Peyer's patch (tissue), 4 donors: Measurements from ENCODE around the genes CCDC3 and BEND7.

DNA sequence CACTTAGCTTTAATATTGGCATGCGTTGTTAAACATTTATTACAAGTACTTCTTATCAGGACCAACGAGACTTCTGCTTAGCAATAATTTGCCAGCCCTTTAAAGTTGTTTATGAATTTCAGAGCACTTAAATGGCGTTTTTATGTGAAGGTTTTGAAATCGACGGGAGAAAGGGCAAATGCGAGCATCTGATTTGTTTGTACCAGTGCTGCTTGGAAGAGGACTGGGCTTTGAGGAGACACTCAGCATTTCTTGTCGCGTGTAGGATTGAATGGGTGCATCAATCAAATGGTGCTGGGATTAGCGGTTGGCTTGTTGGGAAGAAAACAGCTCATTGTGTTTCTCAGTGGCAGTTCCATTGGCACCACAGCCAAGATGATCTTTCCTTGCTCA lies 56.4 kb downstream of the CAMK1D start:
- PRO-cap, result no peak
- RAMPAGE, long total RNA, 4 experiments, result no peak in any of the 4 experiments

DNA sequence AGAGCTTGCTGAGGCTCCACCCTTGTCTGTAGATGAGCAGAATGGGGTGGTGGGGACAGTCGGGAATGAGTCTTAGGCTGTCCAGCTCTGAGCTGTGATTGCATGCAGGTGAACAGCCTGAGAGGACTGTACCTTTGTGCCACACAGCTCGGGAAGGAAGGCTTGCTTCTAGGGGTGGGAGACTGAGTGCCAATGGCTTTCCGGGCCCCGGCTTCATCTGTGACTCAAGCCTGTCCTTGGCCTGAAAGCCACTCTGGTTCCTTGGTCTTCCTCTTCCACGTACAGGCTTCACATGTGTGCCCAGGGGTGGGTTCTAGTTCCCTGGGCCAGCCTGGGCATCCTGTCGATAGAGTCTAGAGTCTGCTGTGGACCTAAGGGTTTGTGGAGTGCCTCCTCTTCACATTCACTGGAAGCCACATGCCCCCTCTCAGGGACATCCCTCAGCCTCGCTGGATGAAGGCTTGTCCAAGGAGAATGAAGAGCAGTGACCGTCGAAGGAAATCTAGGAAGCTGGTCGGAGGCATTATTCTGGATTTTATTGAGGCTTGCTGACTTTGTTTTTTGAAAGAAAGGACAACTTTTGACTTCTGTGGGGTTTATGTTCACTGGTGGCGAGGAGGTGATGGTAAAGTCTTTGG lies 86.7 kb downstream of the CAMK1D start:
- PRO-cap, result no peak
- RAMPAGE, long total RNA, 4 experiments, result start-site peak on the plus strand in 1 of 4 experiments, centred at position 351 of the sequence, 6 reads per replicate

GRCh38 chr10:12457779-12458391 lies 108.5 kb downstream of the CAMK1D start:
- PRO-cap, result no peak
- RAMPAGE, long total RNA, 4 experiments, result no peak in any of the 4 experiments

DNA sequence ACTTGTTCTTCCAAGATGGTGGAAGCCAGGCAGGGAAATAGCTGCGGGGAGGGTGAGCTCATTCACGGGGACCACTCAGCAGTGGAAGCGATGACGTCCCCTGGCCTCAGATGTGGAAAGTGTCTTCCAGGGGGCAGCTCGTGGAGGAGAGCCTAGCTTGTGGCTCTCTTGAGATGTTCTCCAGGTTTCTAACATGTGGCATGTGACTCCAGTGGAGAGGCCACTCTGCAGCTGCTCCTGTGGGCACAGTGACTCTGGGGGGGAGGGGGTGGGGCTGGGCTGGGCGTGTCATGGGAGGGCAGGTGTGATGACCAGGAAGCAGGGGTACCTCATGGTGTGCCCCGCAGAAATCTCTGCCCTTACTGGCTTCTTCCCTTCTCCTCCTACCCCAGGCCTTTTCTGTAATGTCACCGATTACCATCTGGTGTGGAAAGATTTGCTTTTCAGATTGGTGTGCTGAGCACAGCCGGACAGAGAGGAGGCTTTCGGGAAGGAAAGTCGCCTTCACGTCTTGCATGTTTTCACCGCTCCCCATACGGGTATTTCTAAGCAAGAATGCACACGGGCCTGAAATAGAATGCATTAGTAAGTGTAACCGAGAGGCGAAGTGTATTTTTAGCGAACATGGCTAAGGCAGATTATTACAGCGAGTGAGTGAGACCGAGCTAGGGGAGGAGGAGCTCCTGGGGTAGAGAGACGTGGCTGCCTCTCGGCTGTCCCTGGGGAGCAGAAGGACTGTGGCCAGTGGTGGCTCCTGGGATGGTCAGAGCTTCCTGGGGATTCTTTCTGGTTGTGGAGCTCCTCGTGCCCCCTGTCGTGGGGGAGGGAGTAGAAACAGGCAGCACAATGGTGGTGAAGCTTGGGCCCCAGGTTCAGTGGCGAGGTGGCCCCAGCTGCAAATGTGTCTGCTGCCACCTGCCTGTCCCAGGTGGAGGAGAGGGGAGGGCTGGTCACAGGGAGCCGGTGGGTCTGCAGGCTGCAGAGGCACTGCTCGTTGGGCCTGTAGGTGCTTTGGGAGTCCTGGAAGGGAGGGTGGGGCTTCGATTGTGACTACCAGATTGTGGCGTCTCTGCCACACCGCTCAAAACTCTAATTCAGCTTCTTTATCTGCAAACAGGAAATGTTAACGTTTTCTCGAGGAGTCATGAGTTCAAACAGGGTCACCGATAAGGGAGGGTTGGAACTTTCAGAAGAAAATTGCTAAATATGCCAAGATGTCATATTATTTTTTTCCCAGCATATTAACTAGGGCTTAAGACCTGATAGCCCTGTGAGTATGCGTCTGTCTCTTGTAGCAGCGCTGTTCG lies 135.7 kb downstream of the CAMK1D start:
- PRO-cap, result no peak
- RAMPAGE, long total RNA, 4 experiments, result start-site peak on the plus strand in 1 of 4 experiments, centred at position 408 of the sequence, 6 reads per replicate

- PRO-cap, result no peak
- RAMPAGE, long total RNA, 4 experiments, result no peak in any of the 4 experiments
Observed at GRCh38 chr10:12529689-12530596, 180.6 kb downstream of the CAMK1D start.

DNA sequence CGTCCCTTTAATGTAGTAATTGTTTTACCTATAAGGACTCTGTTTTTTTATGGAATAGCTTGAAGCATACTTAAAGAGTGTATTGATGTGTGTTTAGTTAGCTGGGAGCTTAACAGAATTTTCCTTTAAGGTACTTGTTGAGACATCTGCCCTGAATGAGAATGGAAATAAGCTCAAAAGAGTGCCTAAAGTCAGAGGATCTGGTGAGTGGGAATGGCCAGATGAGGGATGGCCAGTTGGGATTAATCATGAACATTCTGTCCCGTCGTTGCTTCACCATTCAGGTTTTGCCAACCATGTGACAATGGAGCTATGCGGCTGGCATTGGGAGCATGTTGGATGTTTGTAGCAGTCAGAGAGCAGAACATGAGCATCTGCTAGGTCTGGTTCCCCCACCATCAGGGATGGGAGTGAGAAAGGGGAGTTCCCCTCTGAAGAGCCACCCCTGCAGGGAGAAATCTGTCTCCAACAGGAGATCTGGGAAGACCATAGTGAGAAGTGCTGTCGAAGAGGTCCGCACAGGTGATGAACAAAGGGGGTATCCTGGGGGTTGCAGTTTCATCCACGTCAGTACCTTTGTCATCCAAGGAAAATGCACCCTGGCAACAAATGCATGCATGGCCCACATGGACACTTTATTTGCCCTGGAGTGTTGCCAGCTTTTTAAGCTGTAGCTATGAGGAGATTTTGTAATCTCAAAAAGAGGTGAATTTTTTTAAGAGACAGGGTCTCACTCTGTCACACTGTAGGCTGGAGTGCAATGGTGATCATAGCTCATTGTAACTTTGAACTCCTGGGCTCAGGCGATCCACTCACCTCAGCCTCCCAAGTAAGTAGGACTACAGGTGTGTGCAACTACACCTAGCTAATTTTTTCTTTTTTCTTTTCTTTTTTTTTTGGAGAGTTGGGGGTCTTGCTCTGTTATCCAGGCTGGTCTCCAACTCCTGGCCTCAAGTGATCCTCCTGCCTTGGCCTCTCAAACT lies 190.2 kb downstream of the CAMK1D start:
- PRO-cap, result no peak
- RAMPAGE, long total RNA, 4 experiments, result no peak in any of the 4 experiments

GRCh38 chr10:12639613-12640130 lies 290.3 kb downstream of the CAMK1D start:
- PRO-cap, result no peak
- RAMPAGE, long total RNA, 4 experiments, result no peak in any of the 4 experiments

DNA sequence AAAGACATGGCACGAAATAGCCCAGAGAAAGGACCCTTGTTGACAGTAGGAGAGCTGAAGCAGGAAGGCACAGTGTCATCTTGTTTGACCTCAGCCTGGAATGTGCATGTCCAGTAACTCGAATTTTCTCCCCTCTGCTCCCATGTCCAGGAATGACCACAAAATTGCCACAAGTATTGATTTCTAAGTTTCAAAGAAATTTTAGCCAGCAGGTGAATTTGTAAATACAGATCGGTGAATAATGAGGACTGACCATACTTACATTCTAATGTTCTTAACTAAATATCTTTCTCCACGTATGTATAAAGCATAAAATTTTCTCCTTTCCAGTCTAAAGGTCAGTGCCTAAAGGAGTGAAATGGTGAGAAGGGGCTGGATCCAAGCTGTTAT lies 300.9 kb downstream of the CCDC3 start:
- PRO-cap, result no peak
- RAMPAGE, long total RNA, 4 experiments, result no peak in any of the 4 experiments

- PRO-cap, result no peak
- RAMPAGE, long total RNA, 4 experiments, result no peak in any of the 4 experiments
Observed at GRCh38 chr10:12909938-12910137, 91.7 kb downstream of the CCDC3 start.

DNA sequence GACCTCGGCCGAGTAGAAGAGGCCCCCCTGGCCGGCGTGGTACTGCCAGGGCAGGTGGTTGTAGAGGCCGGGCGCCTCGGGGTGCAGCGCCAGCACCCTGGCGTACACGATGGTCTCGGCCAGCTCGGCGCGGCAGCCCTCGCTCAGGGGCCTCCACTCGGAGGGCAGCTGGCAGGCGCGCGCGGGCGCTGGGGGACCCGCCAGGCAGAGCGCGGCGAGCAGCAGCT lies 266 bp downstream of the CCDC3 start:
- PRO-cap, result no peak
- RAMPAGE, long total RNA, 4 experiments, result no peak in any of the 4 experiments

- PRO-cap, result bidirectional peak, plus-strand start at chr10:13001824, minus-strand start at chr10:13001713
- RAMPAGE, long total RNA, 4 experiments, result no peak in any of the 4 experiments
Observed at GRCh38 chr10:13001578-13002111, at the start of gene CCDC3. TSS of gene CCDC3 (minus strand) at chr10:13001713.

DNA sequence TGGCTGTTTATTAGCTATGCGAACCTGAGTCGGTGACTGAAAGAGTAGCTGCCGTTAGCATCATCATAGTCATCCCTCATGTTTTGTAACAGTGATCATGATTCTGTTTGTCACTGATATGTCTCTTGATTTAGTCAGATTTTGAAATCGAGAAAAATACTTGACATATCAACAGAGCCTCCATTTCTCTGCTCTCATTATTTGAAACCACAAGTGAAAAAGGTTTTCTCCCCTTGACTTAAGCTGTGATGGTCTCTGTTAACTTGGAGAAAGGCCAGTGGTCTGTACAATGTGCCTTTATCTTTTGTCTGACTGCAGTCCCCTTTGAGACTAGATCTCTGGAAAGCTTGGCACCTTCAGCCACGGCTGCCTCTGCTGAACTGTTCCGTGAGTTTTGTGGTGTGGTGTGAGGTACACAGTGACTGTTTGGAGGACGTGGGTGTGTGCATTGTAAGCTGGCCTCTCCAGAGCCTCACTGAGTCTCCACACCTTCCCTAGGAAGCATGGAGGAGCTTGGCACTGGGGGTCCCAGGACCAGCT lies 18.3 kb downstream of the OPTN start:
- PRO-cap, result no peak
- RAMPAGE, long total RNA, 4 experiments, result no peak in any of the 4 experiments

DNA sequence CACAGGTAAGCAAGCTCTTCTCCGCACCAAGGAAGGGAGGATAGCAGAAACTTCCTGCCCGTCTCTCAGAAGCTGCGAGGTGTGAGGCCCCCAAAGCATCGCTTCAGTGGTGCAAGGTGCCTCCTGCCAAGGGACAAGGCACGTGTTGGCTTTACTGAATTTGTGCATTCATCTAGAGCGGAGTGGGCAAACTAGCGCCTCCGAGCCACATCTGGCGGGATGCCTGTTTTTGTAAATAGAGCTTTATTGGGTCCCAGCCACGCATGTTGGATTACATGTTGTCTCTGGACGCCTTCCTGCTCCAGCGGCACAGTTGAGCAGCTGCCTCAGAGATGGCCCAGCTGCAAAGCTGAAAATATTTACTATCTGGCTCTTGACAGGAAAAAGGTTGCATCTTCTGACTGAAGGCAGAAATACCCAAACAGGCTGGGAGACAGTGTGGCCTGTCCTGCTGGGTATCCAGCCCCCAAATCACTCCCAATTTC lies 27.6 kb downstream of the PHYH start:
- PRO-cap, result no peak
- RAMPAGE, long total RNA, 4 experiments, result no peak in any of the 4 experiments

DNA sequence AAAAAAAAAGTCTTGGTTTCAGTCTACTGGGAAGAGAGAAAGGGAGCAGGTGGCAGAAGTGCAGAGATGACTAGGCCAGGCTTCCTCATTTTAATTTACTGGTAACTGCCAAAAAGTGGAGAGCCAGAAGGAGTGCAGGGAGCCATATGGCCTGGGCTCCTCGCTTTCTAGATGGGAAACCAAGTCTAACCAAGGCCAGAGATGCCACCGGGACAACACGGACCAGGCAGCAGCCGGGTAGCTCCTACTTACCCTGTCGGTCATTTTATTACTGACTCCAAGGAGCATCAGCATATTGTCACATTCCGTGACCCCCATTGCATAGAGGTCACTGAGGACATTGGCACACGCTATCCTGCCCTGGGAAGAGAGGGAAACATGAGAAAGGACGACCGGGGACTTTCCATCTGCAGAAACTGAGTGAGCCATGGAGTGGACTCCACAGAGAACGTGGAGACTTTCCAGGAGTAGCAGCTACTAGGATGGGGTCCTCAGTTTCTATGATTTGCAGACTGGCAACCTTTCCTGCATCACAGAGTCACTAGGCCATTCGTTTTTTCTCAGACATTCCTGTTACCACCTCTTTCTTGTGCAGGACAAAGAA lies 12.0 kb downstream of the SEPHS1 start:
- PRO-cap, result no peak
- RAMPAGE, long total RNA, 4 experiments, result no peak in any of the 4 experiments

DNA sequence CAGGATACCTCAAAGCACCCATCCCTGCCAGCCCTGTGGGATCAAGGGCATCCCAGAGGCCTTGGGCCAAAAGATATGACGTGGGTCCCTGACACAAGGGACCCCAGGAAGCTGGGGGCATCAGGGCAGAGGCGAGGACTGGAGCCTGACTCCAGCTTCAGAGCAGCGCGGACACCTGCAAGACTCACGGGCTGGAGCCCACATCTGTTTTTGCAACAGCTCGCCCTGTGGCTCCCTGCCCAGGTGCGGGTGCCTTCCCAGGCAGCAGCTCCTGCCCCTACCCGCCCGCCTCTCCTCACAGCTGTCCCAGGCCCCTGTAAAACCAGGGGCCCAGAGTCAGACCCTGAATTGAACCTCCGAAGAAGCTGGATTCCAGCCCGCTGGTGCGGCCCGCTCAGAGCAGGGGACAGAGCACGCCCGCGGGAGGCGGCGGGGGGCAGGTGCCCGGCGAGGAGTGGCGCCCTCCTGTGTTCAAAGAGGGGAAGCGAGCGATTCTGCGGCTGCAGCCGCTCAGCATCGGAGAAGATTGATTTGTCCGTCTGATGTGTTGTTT lies 88.5 kb downstream of the BEND7 start:
- PRO-cap, result no peak
- RAMPAGE, long total RNA, 4 experiments, result no peak in any of the 4 experiments

GRCh38 chr10:13528391-13529430 lies at the start of gene BEND7:
TSS of gene BEND7 (minus strand) at chr10:13529014.
- PRO-cap, result bidirectional peak, plus-strand start at chr10:13528674, minus-strand start at chr10:13528621; bidirectional peak, plus-strand start at chr10:13529134, minus-strand start at chr10:13528997
- RAMPAGE, long total RNA, 4 experiments, result start-site peak on the minus strand in 1 of 4 experiments, at chr10:13528560-13528586 at its widest, 64 reads per replicate

- PRO-cap, result unidirectional peak, minus-strand start at chr10:13634422
- RAMPAGE, long total RNA, 4 experiments, result no peak in any of the 4 experiments
Observed at GRCh38 chr10:13634191-13634647, 47.5 kb downstream of the PRPF18 start.

DNA sequence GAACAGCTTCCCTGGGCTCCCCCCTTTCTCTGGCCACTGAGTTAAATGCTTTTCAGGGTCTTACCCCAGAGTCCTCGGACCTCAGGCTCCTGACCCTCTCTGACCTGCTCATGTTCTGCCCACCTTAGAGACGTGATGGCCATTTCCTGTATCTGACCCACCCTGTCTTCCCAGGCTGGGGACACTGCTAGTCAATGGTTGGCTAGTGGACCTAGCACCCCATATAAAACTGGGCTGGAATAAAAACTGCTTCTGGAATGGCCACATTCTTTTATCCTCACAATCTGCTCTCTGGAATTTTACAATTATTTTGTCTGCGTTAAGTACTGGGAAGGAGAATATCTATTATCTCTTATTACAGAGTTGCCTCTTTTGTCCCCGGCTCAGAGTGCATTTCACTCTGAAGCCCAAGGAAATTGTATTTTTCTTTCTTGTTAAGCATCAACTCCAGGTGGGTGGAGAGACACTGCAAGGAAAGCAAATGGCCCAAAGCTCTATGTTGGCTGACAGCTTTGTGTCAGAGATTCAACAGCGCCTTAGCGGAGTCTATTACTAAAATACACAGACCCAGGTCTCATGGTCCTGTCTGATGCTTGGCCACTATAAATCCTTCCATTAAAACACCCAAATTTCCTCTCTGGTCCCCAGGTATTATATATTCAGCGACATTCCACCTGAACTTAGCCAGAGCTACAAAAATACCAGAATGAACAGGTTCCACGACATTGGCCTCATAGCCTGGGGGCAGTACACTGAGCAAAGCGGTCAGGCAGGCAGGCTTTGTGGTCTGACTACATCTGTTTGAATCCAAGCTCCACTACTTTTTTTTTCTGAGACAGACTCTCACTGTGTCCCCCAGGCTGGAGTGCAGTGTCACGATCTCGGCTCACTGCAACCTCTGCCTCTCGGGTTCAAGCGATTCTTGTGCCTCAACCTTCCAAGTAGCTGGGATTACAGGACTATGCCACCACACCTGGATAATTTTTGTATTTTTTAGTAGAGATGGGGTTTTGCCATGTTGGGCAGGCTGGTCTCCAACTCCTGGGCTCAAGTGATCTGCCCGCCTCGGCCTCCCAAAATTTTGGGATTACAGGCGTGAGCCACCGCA lies 121.7 kb downstream of the PRPF18 start:
- PRO-cap, result no peak
- RAMPAGE, long total RNA, 4 experiments, result no peak in any of the 4 experiments

- PRO-cap, result no peak
- RAMPAGE, long total RNA, 4 experiments, result no peak in any of the 4 experiments
Observed at GRCh38 chr10:13803936-13804355, 217.2 kb downstream of the PRPF18 start.

GRCh38 chr10:13975053-13975958 lies 355.4 kb downstream of the FRMD4A start:
- PRO-cap, result no peak
- RAMPAGE, long total RNA, 4 experiments, result no peak in any of the 4 experiments